Measurements from ENCODE around the gene P3R3URF.

DNA sequence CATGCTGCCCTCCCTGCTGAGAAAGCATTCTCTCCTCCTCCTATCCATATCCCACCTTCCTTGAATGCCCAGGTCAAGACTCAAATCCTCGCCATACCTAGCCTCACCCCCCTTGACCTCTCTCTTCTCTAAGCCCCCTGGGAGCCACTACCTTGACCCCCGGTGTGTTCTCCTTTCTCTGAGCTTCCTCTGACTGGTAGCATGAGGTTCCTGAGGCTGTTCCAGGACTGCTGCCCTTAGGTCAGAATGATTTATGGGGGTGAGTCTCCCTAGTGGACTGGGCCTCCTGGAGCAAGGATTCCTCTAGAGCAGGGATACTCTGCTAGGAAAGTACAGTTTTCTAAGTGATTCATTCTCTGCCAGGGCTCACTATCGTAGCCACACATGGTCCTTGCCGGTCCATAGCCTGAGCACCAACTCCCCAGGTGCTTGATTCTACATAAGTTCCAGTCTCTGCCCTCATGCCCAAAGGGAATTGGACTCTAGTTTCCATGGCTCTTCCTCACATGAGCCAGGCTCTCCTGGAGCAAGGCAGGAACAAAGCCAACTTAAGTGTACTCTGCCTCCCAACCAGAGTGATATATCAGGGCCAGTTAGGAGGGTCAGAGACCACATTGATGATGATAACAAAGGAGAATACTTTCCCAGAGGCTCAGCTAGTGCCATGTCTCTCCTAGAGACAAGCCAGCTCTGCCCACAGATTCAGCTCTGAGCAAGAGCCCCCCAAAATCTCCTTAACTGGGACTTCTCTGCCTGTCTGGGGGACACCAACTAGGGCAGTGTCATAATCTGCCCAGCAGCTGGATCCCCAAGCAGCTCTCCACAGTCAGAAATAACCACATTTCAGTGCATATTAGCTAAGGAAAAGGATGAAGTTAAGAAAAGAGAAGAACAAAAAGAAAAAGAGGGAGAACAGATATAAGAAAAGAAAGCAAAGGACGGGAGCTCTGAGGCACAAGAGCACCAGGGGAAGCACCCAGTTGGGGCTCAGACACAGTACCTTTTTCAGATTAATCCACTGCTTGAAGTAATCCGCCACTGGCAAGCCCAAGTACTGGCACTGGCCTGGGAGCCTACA, 70.9 kb downstream of the ERI3 start:
- PRO-cap, 3 experiments, result no peak in any of the 3 experiments

DNA sequence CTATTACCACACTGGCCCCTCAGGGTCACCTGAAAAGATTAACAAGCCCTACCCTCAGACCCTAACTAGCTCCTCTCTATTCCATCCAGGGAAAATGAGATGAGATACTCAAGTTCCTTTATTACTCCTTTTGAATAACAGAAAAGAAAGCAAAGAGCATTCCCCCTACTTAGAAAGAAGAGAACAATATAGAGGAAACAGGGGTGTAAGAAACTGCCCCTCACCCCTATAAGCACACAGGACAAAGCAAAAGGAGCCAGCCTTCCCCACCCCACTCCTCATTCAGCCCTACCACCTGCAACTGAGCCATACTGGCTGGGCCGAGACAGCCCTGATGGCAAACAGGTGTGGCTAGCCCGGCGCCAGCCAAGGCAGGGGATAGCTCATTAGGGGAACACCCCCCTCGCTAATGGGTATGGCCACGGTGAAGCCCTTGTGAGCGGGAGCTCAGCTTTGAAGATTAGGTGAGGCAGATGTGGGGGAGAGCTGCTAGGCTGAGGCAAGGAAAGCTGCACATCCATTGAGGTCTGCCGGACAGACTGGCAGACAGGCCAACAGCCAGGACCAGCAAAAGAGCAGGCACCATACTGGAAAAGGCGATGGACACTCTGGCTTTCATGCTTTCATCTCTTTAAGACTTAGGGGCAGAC, 65.6 kb downstream of the ERI3 start:
- PRO-cap, 3 experiments, result no peak in any of the 3 experiments

DNA sequence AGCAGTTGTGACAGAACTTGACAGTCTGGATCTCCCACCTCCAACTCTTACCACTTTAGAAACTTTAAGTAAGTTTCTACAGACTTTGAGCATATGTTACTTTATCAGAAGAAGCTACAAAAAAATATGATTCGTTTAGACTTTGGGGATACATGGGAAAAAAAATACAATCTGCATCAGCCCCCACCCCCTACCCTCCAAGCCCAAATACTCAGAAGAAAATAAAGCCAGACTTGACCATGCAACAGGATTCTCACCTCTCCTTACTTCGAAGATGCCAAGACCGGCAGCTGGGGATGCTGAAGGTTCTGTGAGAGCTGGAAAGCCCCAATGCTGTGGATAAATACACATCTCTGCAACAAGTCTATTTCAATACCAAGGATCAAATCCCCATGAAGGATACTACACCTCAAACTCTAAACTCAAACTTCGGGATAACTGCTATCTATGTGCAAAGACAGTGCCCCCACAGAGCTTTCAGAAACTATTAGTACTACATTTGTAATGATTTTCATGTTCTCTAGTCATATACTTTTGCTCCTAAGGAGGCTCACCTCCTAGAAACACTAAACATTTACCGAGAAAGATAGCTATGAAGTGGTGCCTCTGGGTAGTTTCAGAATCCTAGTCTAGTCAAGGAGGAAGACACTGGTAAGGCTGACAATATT, 2.3 kb downstream of the ERI3 start:
- PRO-cap, 3 experiments, result no peak in any of the 3 experiments

GRCh38 chr1:44635275-44635697, 39.0 kb downstream of the TMEM53 start:
- PRO-cap, 3 experiments, result no peak in any of the 3 experiments

GRCh38 chr1:44649188-44650044, 24.9 kb downstream of the TMEM53 start:
- PRO-cap, 3 experiments, result no peak in any of the 3 experiments

DNA sequence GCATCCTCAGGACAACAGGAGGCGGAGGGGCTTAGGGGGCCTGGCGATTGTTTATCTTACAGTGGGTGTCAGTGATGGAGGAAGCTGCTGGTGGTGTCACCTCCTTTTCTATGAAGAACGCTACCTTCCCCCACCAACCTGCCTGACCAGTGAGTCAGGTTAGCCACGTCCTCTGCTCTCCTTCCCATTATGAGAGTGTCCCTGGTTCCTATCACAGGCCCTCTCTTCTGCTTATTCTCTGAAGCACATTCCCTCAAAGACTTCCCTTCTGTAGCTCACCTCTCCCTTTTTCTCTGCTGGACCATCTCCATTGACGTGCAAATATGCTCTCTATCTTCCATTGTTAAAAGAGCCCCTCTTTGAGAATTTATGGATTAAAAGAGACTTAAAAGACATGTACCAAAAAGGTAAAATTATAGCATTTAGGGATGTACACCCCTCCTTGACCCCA, 31.0 kb upstream of the KIF2C start:
- PRO-cap, 3 experiments, result peak in 1 of 3 experiments; most common plus-strand start position 187 of the sequence (in 1)

DNA sequence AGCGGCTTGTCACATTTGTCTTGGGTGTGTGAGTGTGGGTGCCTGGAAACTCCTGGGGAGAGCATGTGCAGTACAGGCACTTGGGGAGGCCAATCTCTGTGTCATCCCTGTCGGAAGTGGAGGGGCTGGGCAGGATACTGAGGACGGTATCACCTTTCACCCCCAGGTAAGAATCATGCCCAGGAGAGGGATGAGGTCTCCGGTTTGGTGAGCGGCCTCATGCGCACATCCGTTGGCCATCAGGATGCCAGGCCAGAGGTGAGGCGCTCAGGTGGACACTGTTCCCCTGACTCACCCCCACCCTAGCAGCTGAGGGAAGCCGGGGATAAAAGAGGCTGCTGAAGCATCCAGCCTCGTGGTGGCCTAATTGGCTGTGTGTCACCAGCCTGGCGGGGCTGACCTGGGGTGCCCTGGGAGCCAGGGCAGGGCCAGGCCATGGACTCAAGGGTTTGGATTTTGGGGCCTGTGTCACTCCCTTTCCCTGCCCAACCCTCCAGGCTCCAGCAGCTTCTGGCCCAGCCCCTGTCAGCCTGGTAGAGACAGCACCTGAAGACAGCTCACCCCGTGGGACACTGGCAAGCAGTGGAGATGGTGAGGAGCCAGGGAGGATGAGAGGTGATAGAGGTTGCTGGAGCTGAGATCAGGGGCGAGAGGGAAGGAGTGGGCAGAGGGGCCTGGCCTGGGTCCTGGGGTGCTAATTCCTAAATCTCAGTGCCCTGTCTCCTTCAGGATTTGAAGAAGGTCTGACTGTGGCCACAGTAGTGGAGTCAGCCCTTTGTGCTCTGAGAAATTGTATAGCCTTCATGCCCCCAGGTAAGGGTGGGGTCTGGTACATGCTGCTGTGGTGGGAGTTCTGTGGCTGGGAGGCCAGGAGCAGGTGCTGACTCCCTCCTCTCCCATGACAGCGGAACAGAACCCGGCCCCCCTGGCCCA, 3.5 kb downstream of the DYNLT4 start:
- PRO-cap, 3 experiments, result no peak in any of the 3 experiments

DNA sequence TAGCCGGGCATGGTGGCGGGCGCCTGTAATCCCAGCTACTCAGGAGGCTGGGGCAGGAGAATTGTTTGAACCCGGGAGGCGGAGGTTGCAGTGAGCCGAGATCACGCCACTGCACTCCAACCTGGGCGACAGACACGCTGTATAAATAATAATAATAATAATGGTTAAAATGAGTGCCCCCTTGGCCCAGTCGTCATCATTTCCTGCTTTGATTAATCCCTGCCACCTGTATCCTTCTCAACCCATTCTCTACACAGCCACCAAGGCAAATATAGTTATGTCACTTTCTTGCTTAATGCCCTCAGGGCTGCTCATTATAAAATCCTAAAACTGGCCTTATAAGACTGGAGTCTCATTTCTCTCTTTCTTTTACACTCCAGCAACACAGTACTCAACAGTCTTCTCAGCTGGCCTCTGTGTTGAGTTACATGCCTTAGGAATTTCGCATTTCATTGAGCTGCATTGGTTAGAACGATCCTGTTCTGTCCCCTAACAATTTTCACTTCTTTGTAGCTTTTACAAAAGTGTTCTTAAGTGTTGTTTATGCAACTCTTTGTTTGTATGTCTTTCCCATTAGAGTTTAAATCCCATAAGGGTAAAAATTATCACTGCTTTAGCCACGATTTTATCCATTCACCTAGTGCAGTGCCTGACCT, 10.7 kb downstream of the HECTD3 start:
- PRO-cap, 3 experiments, result no peak in any of the 3 experiments

GRCh38 chr1:45205407-45206233, 785 bp downstream of the ZSWIM5 start:
- PRO-cap, 3 experiments, result peak in 3 of 3 experiments; most common plus-strand start chr1:45206036 (in 3); most common minus-strand start chr1:45205853 (in 3)

- PRO-cap, 3 experiments, result no peak in any of the 3 experiments
Measured at GRCh38 chr1:45349206-45349807, 9.3 kb downstream of the TOE1 start.

DNA sequence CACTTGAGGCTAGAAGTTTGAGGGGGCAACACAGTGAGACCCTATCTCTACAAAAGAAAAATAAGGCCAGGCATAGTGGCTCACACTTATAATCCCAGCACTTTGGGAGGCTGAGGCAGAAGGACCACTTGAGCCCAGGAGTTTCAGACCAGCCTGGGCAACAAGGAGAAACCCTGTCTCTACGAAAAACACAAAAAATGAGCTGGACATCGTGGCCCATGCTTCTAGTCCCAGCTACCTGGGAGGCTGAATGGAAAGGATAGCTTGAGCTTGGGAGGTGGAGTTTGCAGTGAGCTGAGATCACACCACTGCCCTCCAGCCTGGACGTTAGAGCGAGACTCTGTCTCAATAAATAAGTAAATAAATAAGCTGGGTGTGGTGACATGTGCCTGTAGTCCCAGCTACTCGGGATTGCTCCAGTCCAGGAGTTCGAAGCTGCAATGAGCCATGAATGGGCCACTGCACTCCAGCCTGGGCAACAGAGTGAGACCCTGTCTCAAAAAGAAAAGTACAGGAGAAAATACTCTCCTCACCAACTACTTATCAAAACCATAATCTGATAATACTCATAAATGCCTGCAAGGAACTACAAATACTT, 3.6 kb downstream of the AKR1A1 start:
- PRO-cap, 3 experiments, result no peak in any of the 3 experiments

DNA sequence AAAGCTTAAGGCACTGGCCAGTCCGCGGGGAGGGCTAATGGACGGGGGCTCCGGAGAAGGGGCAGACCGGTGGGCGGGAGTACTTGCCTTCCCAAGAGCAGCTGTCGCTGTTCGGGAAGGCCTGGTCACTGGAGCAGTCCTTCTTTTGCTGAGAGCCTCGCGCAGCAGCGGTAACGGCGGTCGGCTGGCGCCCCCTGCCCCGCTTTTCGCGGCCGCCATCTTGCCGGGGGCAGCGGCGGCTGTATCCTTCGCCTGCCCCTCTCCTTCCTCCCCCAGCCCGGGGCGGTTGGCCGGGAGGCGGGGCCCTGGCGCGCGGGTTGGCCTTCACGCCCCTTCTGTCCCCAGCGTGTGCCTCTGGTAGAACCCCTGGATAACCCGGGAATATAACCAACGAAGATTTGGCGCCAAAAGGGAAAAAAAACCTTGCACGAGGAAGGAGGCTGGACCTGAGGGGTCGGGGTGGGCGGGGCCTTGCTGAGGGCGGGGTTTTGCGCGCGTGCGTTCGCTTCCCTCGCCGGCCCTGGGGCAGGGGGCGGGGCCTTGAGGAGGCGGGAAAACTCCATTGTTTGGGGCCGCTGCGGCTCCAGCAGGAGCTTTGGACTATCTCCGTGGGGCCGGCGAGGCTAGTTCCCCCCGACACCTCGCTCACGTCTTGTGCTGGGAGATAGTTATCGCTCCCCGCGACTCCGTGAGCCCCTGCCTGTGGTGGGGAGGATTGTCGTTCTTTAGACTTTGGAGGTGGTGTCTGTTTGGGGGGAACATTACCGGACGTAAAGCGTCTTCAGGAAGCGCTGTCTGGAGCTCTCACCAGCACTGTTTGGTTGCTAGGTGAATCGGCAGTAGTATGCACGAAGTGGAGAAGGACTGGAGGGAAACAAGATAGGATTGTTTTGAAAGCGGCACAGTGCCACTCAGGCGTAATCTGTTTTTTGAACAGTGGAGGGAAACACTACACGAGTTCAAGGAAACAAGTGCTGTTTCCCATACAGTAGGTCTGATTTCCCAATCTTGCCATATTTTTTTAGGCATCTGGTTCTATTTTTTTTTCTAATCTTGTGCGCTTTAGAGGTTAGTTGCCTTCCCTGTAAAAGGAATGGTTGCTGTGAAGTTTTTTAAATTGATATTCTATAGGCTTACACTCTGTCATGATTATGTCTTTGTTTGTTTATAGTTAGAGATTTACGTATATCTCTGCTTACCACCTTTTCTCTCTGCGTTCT, 791 bp downstream of the NASP start:
- PRO-cap, 3 experiments, result peak in 2 of 3 experiments; most common plus-strand start position 562 of the sequence (in 2); most common minus-strand start position 448 of the sequence (in 1)

GRCh38 chr1:45622532-45622924, 1.3 kb downstream of the CCDC17 start:
- PRO-cap, 3 experiments, result no peak in any of the 3 experiments

GRCh38 chr1:45643766-45644481, 20.1 kb upstream of the CCDC17 start:
- PRO-cap, 3 experiments, result no peak in any of the 3 experiments

- PRO-cap, 3 experiments, result no peak in any of the 3 experiments
Measured at GRCh38 chr1:45647146-45647804, 23.4 kb upstream of the CCDC17 start.

GRCh38 chr1:45686819-45687891, 822 bp upstream of the GPBP1L1 start:
- PRO-cap, 3 experiments, result peak in 3 of 3 experiments; most common plus-strand start chr1:45687291 (in 2); most common minus-strand start chr1:45687109 (in 3)

GRCh38 chr1:45739993-45740212, 10.6 kb downstream of the IPP start:
- PRO-cap, 3 experiments, result no peak in any of the 3 experiments

- PRO-cap, 3 experiments, result no peak in any of the 3 experiments
Measured at GRCh38 chr1:45954392-45954945, 151.1 kb downstream of the MAST2 start.

GRCh38 chr1:46176395-46176918, at the start of gene P3R3URF:
P3R3URF (minus strand) TSS chr1:46176488.
- PRO-cap, 3 experiments, result no peak in any of the 3 experiments

- PRO-cap, 3 experiments, result no peak in any of the 3 experiments
Measured at GRCh38 chr1:46195599-46196171, 2.5 kb downstream of the POMGNT1 start.